Sciatic nerve (tissue), 1 donor: ENCODE measurements around the genes FAM107B and RSU1.

- PRO-cap = no peak
Measured at GRCh38 chr10:13853794-13854284, 267.1 kb downstream of the PRPF18 start.

DNA sequence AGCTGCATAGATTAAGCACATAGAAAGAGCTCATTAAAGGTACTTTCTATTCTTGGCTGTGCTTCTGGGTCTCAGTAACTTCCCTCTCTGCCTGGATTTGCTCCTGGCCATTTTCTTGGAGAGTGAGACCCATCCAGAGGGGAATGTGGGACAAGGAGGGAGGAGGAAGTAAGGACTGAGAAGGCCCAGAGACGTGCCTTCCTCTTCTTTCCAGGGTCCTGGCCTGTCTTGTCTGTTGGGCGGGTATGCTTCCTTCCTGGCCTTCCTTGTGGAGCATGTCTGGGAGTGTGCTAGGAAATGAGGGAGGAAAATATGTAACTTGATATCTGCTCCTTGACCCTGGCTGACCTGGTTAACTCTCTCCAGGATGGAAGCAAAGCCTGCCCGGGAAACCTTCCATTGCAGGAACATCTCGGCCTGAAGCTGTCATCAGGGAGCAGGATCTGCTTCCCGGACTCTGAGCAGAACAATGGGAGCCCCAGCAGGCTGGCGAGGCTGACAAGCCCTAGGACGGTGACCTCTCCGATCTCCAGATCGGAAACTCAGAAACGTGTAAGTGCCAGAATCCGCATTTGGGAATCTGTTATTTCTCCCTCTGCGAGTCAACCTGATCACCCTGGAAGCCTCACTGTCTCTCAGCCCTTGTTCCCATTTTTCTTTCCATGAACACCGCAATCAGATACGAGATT is 340.4 kb downstream of the FRMD4A start:
- PRO-cap = no peak

DNA sequence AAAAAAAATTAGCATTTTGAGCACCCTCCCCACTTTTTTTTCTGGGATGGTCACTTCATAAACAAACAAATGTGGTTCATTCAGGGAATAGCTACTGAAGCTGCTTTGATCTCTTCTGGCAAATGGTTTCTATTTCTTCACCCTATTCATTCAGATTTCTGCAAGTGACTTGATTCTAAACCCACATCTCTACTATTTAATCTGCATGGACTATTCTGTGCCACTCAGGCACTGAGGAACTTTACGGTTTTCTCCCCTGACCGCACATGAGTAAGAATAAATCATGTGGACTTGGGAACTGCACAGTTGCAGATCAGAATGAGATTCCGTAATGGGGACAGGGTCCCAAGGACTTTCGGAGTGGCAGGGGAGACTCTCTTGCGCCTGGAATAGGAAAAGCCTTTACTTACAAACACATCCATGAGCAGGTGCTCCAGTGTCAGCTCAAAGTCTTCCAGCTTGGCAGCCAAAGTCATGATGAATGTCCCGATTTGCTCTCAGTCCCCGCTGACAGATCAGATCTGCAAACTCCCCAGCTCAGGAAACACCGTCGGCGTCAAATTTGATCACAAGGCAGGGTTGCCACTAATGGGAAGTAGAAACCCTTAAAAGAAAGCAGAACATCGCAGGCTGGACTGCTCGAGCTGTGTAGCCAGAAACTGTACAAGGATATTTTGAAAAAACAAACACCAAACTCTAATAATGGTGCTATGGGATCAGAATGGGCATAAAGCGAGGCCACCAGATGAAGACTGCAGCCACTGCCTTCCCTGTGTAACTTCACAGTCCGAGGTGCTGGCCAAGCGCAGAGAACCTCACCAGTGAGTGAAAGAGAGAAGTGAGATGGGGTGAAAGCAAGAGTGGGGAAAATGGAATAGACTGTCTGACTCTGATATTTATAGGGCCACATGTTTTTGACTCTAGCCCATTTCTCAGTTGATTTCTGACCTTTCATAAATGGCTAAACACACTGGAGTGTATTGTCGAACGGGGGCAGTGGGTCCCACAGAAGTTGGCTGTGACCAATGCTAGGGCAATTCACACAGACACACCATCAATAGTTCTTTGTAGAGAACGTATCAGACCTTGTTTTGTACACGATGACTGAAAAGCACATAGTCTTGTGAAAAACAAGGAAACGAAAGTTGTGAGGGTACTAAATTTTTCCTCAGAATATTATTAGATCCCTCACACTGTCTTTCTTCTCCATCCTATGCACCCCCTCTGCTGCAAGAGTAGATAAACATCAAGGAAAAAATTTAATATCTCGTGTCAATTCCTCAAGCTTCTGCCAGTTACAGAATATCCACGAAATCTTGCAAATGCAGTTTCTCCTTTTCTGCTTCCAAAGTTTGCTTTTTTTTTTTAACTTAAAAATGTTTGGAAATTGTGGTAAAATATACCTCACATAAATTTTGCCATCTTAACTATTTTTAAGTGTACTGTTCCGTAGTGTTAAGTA is 306.2 kb downstream of the FRMD4A start:
- PRO-cap = bidirectional peak, plus-strand start at position 618 of the sequence, minus-strand start at position 517 of the sequence; unidirectional peak, minus-strand start at position 871 of the sequence

- PRO-cap = no peak
Measured at GRCh38 chr10:14543096-14544152, 212.7 kb upstream of the FRMD4A start.

DNA sequence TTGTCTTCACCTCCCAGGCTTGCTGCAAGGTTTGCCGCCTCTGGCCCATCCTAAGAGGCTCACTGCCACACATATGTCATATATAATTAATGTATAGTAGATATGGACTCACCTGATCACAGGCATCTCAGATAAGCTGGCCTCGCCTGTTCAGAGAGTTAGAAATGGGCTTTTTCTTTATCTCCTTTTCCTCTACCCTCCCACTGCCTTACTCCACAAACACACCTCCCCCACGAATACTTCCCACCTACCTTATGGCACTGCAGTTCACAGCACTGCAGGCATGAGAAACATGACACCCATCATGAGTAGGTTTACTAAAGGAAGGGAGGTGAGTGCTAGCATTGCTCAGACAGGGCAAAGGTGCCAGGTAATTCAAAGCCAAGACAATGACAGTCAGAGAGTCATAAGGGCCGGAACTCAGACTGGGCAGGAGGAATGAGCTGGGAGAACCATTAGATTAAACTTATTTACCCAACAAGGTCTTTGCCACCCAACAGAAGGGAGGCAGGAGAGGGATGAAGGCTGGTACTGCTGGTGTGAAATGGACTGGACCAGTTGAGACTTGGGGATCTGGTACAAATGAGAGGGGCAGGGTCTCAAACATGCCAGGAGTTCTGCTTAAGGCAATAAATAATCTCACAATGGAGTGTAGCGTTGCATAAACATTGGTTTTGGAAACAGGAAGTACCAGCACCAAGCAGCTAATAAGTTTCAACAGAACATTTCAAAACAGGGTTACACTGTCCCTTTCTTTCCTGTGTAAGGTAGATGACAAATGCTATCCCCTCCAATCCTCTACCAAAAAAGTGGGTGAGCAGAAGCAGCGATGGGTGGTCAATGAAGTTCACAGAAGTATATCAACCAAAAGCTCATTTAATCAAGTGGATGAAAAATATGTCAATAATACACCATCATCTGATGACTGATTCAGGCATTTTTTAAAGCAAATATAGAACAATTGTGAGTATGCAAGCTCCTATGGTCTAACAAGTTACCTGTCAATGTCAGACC is 220.4 kb downstream of the FAM107B start:
- PRO-cap = no peak

DNA sequence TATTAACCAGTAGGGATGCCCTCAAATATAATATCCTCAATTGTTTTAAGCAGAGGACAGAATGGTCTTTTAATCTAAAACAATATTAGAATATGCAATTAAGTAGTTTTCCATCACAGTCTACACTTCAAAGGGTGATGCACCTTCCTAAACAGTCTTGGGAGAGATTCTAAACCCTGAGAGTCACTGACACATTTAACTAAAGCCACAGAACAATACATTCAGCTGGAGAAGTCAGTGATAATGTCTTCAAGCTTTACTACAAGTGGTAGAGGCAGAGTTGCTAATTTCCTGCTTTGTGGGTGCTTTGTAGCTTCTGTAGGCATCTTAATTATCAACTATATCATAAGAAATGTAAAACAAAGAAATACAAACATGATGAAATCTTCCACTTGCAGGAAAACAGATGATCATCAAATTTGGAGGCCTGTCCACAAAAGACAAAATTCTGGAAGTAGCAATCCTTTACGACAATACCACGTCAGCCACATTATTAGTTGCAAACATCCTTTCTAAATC is 212.5 kb downstream of the FAM107B start:
- PRO-cap = no peak

DNA sequence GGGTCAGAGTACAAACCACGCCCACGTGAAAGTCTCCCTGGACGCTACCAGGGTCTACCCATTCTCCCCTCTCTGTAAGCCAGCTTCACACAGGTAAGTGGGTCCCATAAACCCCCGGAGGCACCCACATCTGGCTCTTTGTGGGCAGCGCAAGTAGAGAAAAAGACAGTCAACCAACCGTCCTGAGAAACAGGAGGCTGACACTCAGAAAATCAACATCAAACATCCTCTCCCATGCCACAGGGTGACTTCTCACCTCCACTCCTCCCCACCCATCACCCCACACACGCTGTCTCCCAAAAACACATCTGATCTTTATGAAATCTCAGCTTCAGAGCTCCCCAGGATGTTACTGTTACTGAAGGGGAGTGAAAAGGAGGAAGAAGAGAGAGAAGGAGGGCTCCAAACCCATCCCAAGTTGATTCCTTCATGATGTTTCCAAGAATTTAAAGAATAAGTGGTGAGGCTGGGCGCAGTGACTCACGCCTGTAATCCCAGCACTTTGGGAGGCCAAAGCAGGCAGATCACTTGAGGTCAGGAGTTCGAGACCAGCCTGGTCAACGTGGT is 186.2 kb downstream of the FAM107B start:
- PRO-cap = no peak

DNA sequence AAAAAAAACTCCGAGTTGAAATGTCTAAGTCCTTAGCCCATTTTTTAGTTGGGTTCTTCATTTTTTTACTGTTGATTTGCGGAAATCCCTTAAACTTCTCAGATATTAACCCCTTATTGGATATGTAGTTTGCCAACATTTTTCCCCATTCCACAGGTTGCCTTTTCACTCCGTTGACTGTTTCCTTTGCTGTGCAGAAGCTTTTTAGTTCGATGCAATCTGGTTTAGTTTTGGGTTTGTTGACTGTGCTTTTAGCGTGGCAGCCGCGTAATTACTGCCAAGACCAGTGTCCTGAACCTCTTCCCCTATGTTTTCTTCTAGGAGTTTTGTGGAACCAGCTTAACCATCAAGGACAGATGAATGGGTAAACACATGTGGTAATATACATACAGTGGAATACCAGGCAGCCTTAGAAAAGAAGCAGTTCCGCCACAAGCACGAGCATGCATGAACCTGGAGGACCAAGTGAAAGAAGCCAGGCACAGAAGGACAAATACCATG is 176.7 kb downstream of the FAM107B start:
- PRO-cap = no peak

DNA sequence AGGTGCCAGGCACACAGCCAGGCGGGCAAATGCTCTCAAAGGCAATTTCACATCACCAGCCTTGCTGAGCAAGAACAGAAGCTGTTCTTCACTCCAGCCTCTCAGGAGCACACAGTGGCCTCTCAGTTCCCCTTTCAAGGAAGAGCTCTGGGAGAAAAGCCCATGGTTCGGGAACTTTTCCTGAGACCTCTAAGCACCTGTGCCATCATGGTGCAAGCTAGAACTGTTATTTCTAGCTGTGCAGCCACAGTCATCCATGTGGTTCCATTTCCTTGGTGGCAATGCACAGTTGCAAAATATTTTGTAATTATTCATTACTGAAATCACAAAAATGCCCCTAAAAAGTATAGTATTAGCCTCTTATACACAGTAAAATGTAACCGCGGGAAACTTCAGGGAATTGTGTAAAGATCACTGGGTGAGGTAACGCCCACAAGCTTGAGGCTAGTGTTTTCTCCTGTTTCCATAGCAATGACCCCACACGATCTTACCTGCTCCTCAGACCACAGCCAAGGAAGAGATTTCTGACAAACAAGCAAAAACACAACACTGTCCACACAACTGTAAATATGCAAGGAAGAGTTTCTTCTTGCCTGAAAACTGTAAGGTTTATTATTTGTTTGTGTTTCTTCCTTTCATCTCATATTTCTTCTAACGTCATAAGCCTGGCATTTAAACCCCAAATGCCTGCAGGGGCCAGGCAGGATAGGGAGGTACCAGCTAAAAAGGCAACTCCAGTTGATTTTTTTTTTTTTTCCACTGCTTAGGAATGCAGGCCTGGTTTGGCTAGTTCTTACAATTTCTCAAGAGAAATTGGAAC is 121.1 kb downstream of the FAM107B start:
- PRO-cap = no peak

GRCh38 chr10:14742830-14743237 is 31.9 kb downstream of the FAM107B start:
- PRO-cap = no peak

DNA sequence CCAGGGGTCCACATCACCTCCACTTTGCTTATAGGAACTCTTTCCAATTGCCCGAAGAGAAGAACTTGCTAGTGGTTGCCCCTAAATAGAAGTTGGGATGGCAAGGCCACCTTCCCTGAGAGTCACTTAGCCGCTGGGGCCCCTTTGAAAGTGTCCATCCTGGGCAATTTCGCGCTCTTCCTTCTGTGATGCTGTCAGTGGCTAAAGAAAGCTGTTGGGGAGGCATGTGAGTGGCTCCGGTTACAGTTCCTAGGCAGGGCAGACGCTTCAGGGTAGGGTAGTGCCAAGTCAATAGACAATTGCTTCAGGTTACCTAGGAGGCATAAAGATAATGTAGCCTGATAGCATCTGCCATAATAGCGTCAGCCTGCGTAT is at the start of gene FAM107B:
TSS of gene FAM107B (minus strand) at position 187 of the 375 bp plus-strand sequence.
- PRO-cap = no peak

DNA sequence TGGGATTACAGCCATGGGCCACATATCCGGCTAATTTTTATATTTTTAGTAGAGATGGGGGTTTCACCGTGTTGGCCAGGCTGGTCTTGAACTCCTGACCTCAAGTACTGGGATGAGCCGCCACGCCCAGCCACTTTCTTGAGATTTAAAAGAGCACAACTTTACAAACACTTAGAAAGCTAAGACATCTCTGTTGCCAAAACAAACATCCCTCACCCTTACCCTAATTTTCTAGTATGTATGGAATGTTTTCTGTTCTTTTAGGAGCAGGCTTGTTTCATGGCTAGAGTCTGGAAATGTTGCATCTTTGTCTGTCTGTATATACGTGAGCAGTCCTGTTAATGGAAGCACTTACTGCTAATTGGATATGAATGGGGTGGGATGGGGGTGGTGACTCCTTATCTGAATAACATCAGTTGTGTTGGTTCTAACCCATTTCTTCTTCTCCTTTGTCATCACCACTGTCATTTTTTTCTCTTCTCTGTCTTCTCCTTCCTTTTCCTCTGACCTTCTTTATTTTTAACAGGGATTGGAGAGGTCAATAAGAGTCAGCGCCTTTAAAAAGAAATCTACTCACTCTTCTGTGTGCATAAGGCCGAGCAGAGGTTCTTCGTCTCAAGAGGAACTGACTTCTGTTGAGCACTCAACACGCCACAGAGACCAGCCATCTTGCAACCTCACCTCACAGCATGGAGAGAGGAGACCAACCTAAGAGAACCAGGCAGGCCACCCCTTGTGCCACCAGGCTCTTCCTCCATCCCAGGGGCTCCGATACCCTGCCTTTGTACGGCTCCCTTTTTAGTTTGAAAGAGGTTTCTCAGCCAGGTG is 3.1 kb downstream of the OLAH start:
- PRO-cap = no peak

GRCh38 chr10:15259036-15259882 is 90.8 kb upstream of the NMT2 start:
- PRO-cap = no peak

- PRO-cap = no peak
Measured at GRCh38 chr10:15374146-15374746, 3.2 kb upstream of the FAM171A1 start.

DNA sequence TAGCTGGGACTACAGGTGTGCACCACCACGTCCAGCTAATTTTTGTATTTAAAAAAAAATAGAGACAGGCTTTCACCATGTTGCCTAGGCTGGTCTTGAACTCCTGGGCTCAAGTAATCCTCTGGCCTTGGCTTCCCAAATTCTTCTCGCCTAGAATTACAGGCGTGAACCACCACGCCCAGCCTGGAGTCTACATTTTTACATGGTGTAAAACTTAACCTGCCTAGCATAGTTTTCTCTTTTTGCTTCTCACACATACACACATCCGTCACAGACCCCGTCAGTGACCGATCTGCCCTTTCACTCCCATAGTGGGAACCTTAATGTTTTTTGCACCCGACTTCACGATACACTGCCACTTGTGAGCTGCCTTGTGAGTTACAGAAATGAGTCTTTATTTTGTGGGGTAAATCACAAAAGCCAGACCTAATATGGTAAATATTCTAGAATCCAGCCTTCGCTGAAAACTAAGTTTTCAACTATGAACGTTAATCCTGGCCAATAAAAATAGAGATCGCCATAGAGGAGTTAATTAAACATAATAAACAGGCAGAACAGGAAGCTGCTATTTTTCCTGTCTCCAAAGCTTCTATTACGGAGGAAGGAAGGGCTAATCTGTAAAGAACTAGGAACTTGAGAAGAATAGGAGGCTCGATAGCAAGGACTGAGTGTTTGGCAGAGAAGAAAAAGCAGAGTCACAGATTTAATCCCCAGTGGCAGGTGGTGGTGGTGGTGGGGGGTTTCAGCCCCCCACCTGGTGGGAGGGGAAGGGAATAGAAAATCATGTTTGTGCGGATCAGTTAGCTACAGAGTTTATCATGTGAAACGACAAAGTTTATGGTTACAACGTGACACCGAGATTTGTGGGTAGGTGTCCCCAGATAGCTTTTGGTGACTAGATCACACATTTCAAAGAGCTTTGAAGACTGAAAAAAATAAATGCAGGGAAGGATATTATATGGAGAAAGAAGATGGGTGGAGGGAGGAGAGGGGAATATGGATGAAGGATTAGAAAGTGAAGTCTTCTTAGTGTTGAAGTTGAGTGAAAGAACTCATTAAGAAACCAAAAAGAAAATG is 14.7 kb upstream of the FAM171A1 start:
- PRO-cap = no peak

DNA sequence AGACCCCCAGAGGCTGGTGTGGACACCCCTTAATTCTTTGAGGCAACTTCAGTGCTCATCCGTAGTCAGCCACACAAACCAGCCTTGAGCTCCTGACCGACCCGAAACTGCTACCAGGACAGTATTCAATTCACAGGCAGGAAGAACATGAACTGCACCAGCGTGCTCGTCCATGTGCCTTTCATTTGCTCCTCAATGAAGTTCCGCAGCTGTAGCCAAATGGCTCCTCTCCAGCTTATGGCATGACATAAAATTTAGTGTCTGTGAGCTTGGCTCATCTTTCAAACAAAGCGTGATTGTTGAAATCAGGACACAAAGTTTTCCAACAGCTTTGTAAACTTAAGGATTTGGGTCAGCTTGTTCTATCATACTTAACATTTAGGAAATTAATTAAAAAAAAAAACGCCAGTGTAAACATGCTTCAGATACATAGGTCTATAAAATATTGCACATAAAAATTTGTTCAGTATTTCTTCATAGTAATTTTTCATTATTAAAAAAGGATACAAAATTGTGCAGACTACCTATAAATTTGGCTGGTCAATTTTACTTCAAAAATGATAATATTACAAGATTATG is 144.2 kb upstream of the FAM171A1 start:
- PRO-cap = no peak

GRCh38 chr10:16520349-16520659 is 1.4 kb downstream of the C1QL3 start:
- PRO-cap = no peak

DNA sequence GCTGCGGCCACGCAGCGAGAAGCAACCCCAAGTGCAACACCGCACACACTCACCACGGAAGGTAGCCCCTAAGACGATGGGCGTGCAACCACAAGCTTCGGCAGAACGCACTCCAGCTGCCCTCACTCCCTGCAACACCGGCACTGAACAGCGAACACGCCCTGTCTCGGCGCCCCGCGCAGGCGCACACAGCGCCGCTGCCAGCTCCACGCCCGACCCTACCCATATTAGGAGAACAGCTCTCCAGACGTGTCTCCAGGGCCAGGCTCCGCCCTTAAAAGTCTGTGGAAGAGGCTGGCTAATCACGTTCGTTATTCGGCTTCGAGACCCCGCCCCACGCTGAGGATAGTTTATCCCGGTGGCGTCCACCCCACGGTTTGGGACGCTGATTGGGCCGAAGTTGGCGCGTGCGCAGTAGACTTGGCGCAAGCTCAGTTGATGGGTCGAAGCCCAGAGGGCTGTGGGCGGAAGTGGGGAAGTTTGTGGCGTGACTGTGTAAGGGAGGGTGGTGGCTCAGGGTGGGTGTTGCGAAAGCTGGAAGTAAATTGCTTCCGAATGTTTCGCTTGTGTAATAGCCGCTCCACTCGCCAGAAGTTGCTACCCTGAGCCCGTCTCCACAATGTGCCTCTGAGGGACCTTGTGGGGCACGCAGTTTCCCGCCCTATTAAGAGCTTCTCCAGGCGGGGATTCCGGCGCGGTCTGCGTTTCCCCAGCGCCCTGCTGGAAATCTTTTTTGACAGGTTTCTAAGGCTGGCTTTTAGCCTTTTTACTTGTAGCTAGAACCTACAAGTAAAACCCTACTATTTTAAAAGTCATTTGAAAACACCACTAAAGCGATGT is at the start of gene RSU1:
TSS of gene RSU1 (minus strand) at position 163 of the 840 bp plus-strand sequence.
- PRO-cap = bidirectional peak, plus-strand start at position 590 of the sequence, minus-strand start at position 139 of the sequence

DNA sequence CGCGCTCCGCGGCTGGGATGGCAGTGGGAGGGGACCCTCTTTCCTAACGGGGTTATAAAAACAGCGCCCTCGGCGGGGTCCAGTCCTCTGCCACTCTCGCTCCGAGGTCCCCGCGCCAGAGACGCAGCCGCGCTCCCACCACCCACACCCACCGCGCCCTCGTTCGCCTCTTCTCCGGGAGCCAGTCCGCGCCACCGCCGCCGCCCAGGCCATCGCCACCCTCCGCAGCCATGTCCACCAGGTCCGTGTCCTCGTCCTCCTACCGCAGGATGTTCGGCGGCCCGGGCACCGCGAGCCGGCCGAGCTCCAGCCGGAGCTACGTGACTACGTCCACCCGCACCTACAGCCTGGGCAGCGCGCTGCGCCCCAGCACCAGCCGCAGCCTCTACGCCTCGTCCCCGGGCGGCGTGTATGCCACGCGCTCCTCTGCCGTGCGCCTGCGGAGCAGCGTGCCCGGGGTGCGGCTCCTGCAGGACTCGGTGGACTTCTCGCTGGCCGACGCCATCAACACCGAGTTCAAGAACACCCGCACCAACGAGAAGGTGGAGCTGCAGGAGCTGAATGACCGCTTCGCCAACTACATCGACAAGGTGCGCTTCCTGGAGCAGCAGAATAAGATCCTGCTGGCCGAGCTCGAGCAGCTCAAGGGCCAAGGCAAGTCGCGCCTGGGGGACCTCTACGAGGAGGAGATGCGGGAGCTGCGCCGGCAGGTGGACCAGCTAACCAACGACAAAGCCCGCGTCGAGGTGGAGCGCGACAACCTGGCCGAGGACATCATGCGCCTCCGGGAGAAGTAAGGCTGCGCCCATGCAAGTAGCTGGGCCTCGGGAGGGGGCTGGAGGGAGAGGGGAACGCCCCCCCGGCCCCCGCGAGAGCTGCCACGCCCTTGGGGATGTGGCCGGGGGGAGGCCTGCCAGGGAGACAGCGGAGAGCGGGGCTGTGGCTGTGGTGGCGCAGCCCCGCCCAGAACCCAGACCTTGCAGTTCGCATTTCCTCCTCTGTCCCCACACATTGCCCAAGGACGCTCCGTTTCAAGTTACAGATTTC is 1.5 kb downstream of the VIM start:
- PRO-cap = bidirectional peak, plus-strand start at position 86 of the sequence, minus-strand start outside the sequence; bidirectional peak, plus-strand start at position 956 of the sequence, minus-strand start at position 795 of the sequence

- PRO-cap = no peak
Measured at GRCh38 chr10:17230240-17230437, 2.1 kb downstream of the VIM start.